Mammary microvascular endothelial cell (primary cell): ENCODE data around the genes SLC6A2 and HERPUD1.

- RAMPAGE, long total RNA: no peak
These were observed 3.5 kb downstream of the IRX3 start for GRCh38 chr16:54283028-54283636.

GRCh38 chr16:54370250-54370681 lies 83.7 kb upstream of the IRX3 start:
- RAMPAGE, long total RNA: no peak

DNA sequence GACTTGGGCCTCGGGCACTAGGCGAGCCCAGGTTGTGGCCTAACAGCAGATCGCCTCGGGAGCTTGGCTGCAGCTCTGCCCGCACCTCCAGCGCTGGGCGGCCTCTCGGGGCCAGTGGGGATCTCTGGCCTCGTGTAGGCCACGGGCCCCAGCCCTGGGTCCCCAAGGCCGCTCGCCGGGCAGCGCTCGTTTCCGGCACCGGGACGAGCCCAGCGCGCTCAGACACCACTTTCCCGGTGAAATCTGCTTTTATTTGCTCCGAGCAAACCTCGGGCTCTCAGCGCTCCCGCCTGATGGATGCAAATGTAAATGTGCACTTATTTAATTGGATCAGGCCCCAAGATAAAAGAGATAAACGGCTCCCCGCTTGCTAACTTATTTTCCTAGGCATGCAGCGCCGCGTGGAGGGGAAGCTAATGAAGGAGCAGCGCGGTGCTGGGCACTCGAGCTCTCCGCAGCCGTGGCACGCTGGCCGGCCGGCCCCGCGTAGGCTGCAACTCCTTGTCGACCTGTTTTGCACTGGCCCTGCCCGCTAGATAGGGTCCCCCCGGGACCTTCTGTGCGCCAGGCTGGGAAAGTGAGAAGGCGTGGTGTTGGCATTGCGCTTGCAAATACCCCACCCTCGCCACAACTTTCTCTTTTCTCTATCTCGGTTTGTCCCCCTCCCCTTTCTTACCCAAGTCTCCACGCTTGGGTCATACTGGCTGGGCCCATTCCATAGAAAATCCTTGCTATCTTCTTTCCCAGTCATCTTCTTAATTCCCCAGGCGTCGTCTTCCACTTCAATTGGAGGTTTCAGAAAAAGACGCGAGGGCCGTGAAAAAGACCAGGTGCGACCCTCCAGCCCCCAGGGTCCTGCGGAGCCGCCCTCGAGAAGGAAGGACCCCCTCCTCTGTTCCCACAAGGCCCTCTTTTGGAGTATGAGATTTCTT lies 8.0 kb downstream of the IRX5 start:
- RAMPAGE, long total RNA: no peak

DNA sequence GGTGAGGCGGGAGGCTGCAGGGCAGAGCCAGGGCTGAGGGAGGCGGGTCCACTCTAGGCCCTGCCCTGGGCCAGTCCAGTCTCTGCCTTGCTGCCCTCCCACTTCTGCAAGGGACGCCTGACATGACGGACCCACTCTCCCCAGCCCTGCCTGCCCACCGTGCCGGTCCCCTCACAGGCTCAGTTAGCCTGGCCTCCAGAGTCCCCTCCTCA lies 160.6 kb downstream of the IRX5 start:
- RAMPAGE, long total RNA: no peak

DNA sequence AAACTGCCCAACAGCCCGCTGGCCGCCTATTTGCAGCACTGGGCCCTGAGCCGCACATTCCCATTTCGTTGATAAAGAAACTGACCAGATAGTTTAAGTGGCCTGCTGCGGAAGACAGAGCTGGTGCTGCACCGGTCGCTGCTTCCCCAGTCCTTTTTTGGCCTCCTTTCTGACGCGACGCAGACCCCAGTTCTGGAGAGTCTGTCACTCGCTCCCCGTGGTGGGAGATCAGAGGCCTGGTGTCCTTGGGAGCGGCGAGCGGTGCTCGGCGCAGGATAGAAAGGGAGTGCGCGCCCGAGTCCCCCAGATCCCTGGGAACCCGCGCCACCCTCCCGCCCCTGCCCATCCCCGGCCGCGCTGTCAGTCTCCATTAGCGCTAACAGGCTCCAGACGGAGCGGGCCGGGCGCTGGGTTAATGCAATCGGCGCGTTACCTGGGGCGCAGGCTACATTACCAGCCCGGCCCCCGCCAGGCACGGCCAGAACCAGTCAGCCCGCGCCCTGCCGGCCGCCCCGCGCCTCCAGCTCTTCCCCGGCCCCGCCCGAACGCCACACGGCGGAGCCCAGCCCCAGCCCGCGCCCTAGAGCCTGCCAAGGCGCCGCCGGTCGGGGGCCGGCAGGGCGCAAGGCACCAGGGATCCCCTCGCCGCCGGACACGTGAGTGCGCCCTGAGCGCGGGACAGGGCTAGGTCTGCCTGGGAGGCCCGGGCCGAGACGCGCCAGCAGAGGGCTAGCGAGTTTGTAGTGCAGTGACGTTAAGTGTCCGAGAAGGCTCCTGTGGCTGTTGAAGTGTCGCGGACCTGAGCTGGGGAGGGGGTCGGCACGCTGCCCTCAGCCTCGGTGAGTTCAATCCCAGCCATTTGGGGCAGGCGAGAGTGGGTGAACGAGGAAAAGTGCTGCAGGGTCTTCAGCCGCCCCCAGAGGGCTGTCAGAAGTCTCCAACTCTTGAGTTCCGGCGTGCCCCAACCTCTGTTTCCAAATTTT lies at the start of gene SLC6A2:
Gene SLC6A2, plus strand, starts transcription at position 475 of the 983 bp plus-strand sequence.
- RAMPAGE, long total RNA: no peak

- RAMPAGE, long total RNA: no peak
These were observed 72.6 kb downstream of the CES1 start for GRCh38 chr16:55759983-55760951.

- RAMPAGE, long total RNA: no peak
These were observed 40.8 kb upstream of the CES5A start for GRCh38 chr16:55915943-55916435.

GRCh38 chr16:55955669-55956403 lies 80.7 kb upstream of the CES5A start:
- RAMPAGE, long total RNA: no peak

- RAMPAGE, long total RNA: no peak
These were observed 28.2 kb upstream of the GNAO1 start for GRCh38 chr16:56163076-56163464.

GRCh38 chr16:56193427-56193956 lies 2.2 kb downstream of the GNAO1 start:
- RAMPAGE, long total RNA: no peak

- RAMPAGE, long total RNA: no peak
These were observed 107.8 kb downstream of the GNAO1 start for GRCh38 chr16:56299107-56299520.

DNA sequence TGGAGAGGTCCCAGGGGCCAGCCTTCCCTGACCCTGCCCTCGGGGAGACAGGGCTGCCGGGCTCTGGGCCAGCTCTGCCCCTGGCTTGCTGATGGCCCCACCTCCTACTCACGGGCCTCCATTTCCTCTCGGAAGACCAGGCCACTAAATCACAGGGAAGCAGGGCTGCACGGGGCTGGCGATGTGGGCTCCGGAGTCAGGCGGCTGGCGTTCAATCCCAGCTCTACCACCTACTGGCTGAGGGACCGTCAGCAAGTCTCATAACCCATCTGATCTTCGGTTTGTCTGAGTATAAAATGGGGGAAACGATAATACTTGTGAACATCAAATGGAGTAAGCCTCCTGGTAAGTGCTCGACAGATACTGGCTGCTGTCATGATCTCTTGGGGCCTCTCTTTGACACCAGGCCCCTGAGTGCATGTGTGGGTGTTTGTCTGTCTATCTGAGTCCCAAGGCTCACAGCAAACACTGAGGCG lies 113.3 kb downstream of the AMFR start:
- RAMPAGE, long total RNA: no peak

- RAMPAGE, long total RNA: no peak
These were observed 68.9 kb downstream of the AMFR start for GRCh38 chr16:56356207-56357079.

- RAMPAGE, long total RNA: no peak
These were observed 68.0 kb downstream of the AMFR start for GRCh38 chr16:56357245-56357857.

- RAMPAGE, long total RNA: no peak
These were observed 54.7 kb downstream of the AMFR start for GRCh38 chr16:56370429-56371348.

GRCh38 chr16:56915236-56915764 lies 16.6 kb upstream of the HERPUD1 start:
- RAMPAGE, long total RNA: no peak

DNA sequence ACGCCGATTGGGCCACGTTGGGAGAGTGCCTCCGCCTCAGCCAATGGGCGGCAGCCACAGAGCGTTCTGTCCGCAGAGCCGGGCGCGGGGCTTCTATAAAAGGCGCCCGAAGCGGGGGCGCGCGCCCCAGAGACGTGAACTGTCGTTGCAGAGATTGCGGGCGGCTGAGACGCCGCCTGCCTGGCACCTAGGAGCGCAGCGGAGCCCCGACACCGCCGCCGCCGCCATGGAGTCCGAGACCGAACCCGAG lies at the start of gene HERPUD1:
Gene HERPUD1, plus strand, starts transcription at position 124 of the 250 bp plus-strand sequence.
- RAMPAGE, long total RNA: no peak

DNA sequence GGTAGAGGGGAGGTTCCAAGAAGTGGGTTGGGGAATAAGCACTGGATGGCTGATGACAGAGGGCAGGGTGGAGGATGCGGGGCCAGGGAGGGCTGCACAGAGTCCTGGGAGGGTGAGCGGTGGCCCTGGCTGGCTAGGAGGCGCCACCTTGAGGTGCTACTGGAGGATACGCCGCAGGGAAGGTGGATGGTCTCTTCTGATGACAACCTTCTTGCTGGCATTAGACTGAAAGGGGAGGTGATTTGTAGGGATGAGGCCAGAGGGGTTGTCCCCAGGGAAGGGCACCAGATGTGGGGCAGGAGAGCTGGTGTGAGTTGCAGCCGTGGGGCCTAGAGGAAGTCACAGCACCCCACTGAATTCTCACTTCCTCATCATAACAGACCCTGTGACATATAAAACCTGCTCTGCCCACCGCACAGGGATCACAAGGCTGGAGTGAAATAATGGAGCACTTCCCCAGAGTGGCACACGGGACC lies 10.4 kb upstream of the CETP start:
- RAMPAGE, long total RNA: no peak

DNA sequence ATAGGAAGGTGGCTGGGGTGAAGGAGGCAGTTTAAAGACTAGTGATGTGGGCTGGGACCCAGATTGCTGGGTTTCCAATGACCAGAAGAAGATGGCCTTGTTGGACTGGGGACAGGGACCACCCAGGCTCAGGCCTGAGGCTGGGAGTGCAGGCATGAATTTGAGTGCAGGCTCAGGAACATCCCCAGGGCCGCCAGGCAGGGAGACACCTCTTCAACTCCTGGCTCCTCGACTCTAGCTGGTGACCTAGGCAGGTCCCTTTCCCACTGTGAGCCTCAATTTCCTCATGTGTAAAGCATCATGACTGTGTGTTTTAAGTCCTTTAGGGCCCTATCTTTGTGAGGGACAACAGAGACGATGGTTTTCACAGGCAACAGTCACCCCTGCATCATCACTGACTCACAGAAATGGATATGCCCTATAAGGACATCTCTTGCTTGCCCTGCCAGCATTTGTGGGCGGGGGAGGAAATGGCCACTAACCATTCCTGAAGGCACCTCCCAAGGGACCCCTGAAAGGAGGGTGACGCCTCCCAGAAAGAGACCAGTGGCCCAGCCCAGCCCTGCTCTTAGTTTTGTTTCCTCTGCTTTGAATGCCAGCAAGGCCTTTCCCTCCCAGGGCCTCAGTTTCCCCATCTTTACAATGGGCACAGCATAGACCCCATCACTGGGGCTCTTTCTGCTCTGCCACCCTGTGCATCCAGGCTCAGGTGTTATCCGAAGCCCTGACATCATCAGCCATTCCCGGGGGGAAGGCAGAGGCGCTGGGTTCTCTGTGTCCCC lies 11.2 kb downstream of the NLRC5 start:
- RAMPAGE, long total RNA: no peak

DNA sequence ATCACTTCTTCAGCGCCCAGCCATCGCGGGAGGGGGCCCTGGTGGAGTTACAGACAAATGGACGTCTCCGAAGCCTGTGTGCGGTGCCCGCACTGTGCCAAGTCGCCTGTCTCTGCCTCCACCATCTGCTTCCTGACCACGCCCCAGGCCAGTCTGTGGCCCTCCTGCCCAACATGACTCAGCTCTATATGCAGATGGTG lies 36.6 kb downstream of the NLRC5 start:
- RAMPAGE, long total RNA: no peak